Kidney (tissue), 2 donors: ENCODE results near the gene SH2D5.

- PRO-cap = no peak
- RRBS = no CpG with 5 or more reads among the region's 17 CpGs
Measured at GRCh38 chr1:20194471-20195414, 8.4 kb upstream of the PLA2G2C start.

DNA sequence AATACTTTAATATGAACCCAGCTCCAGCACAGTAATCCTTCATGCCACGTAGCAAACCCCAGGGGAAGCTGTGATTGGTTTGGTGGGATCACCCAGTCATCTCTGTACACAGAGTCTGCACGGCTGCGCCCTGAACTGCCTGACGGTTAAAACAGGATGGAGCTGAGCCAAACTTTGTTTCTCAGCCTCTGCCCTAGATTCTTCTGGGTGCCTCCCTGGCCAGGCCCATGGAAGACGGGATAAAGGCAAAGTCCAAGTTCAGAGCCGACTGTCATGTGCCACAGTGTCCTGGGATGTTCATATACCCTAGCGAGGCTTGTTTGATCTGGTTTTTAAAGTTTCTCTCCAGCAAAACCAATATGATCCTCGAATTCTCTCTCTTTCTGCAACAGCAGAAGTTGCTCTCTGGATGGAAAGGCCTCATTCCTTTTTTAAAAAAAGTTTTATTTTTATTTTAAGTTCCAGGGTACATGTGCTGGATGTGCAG, 40.0 kb upstream of the VWA5B1 start:
- PRO-cap = no peak
- RRBS = no CpG with 5 or more reads among the region's 8 CpGs

DNA sequence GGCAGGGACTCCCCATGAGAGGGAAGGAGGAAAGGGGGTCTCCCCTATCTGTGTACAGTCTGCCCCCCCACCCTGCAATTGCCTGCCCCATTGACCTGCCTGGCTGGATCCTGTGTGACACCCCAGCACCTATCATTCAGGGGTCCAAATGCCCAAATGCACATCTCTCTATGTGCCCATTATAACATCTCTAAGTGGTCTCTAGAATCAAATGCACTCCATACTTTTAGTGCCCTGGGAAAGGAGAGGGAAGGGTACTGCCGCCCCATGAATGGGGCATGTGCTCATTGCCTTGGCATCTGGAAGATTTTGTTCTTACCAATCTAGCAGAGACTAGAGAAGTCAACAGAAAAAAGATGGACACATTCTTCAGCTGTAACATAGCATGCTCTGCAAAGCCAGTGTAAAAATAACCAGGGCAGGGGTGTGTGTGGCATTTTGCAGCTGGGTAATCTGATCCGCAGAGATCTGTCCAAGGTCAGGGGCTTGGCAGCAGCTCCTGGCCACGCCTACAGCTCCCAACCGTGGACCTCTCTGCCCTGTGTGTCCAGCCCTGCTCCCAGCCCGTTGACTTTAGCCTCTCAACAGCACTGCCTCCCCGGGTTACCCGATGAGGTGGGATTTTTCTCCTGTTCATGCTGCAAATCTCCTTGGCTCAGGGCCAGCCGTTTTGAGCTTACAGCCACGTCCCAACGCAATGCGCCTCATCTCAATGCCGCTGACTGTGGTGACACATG, 67.9 kb downstream of the VWA5B1 start:
- PRO-cap = no peak
- RRBS = no CpG with 5 or more reads among the region's 12 CpGs

- PRO-cap = no peak
- RRBS = no CpG with 5 or more reads among the region's 20 CpGs
Measured at GRCh38 chr1:20483405-20484006, 2.5 kb downstream of the CAMK2N1 start.

- PRO-cap = no peak
- RRBS = no CpG with 5 or more reads among the region's 19 CpGs
Measured at GRCh38 chr1:20493810-20494932, 8.2 kb upstream of the CAMK2N1 start.

DNA sequence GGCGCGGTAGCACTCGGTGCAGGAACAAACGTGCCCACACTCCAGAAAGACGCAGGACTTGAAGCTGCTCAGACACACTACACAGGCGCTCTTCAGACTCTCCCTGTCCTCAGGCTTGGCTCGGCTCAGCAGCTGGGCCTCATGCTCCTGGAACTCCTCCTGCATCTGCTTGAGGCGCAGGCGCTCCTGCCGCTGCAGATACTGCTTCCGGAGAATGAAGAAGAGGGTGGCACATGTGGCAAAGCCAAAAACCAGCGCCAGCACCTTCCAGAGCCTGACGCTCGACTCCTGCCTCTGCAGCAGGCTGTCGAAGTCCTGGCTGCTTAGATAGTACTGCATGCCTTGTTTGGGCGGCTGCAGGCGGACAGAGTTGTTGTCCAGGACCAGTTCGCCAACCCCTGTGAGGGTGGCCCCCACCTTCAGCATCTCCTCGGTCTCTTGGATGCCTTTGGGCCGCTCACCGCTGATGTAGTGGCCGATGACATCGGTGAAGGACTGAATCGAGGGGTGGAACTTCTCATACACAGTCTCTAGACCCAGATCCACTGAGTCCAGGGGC, 7.1 kb downstream of the MUL1 start:
- PRO-cap = no peak
- RRBS = no CpG with 5 or more reads among the region's 24 CpGs

DNA sequence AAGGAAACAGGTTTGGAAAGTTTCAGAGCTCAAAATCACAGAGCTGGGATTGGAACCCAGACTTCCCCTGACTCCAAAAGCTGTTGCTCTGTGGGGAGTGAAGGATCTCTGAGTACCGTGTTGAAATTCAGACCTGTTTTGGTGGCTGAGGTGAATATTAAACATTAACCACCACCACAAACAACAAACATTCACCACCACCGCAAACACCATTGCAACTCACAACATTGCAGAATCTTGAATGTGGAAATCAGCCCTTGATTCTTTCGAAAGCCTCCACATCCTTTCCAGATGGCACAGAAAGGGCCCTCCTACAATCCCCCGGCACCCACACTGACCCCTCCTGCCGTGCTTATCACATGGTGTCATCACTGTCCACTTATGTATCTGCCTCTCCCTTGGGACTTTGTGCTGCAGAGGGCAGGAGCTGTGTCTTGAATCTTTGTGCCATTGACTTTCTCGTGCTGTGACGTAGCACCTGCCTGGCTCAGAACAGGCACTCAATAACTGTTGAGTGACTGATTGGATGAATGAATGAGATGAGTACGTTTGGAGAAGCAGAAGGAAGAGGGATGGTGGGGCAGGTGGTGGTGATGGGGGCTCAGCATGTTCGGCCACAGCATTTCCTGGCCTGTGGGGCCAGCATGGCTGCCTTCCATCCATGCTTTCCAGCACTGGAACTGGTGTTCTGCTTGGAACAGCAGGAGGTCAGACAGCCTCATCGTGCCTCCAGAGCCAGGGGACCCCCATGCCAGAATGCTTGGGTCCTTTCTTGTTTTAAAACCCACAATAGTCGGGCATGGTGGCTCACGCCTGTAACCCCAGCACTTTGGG, 1.6 kb downstream of the CDA start:
- PRO-cap = no peak
- RRBS = no CpG with 5 or more reads among the region's 12 CpGs

- PRO-cap = no peak
- RRBS = no CpG with 5 or more reads among the region's 7 CpGs
Measured at GRCh38 chr1:20634410-20635078, 1.3 kb downstream of the PINK1 start.

DNA sequence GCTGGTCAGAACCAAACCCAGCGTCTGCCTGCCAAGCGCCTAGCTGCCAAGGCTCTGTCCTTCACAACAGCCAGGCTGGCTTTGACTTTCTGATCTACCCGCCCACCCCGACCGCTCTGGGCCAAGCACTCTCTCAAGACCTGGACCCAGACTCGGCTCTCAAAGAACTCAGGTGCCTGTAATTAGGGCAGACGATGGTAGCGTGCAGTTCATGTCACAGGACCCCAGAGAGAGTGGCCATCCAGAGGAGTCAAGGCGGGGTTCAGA, 7.3 kb downstream of the SH2D5 start:
- PRO-cap = no peak
- RRBS = no CpG with 5 or more reads among the region's 9 CpGs

DNA sequence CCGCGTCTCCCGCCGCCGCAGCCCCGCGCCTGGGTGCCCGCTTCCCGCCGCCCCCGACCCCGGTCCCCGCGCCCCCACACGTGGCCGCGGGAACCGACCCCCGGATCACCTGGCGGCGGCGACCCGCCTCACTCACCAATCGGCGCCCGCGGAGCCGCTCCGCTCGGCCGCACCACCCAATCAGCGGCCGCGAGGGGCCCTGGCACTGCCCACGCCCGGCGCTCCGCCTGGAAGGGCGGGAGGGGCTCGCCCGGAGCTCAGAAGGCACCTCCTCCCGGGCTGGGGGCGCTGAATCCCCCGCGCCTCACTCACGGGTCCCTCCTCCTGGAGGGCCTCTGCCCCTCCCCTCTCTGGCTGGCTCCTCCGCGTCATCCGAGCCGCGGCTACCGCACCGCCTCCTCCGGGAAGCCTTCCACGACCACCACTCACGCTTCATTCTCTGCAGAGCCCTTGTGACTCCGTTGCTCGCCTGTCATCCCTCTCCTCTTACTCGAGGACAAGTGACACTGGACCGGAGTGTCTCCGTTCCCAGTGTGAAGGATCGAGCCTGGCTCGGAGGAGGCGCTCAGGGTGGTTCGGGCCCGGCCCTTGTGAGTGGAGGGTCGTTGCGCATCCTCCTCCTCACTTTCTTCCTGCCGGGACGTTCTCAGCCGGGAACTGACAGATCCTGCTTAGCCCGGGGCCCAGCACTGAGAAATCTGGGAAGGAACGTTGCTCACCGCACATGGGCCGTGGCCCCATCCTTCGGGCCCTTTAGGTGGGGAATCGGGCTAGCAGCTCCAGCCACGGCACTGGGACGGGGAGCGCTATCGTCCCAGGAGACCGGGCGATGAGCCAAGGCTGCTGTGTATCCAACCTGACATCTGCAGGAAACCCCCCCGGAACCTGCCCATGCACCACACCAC, at the start of gene SH2D5:
Gene SH2D5, minus strand, starts transcription at position 659 of the 905 bp plus-strand sequence.
- PRO-cap = no peak
- RRBS = 2% methylated on average over 57 of the region's 84 CpGs

- PRO-cap = no peak
- RRBS = no CpG with 5 or more reads among the region's 7 CpGs
Measured at GRCh38 chr1:20780221-20780722, 6.8 kb downstream of the HP1BP3 start.

- PRO-cap = no peak
- RRBS = no CpG with 5 or more reads among the region's 2 CpGs
Measured at GRCh38 chr1:20792138-20792590, 5.1 kb upstream of the HP1BP3 start.

DNA sequence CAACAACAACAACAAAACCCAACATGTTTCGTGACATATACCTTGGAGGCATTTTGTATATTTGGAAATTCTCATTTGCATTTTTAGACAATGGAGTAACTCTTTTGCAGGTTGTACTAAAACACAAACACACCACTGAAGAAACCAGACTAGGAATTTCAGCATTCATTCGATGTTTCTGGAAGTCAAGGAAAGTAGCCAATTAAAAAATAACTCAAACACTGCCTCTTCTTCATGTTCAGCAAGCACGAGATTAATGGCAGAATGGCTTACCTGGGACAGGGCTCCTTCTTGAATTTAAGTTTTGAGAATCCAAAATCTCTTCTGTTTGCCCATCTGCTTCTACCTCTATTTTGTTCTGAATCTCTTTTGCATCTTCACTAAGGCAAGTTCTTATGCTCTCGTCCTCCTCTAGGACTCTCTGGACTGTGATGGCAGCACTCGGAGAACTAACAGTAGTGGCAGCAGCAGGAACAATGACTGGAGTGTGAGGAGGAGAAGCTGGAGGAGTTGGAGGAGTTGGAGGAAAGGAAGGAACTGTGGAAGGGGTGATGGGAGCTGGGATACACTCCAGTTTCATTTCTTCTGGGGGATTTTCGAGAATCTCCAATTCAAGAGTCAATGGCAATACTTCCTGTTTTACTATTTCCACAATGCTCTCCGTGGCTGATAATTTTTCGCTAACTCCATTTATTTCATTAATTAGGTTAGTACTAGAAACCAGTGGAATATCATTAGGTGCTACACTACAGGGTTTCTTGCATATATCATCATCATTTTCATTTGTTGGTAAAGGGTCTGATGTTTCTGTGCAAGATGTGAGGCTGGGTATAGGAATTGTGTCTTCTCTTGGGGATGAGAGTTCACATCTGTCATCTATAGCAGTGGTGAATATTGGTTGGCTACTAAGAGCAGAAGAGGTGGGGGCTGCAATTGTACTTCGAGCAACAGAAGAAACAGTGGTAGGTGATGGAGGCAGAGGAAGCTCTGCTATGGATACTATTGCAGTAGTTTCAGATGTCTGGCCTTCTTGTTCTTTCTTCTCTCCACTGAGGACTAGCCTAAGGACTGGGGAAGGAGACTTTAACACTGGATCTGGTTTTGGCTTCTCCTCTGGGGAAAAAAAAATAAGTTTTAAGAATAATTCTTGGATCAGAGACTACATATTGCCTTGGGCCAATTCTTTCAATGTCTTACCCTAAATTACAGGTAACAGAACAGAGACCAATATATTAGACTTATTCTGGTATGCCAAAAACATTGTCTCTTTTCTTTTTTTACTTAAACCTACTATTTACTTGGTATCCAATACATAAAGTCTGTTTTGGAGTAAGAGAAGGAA, 154.6 kb upstream of the HP1BP3 start:
- PRO-cap = no peak
- RRBS = no CpG with 5 or more reads among the region's 9 CpGs

DNA sequence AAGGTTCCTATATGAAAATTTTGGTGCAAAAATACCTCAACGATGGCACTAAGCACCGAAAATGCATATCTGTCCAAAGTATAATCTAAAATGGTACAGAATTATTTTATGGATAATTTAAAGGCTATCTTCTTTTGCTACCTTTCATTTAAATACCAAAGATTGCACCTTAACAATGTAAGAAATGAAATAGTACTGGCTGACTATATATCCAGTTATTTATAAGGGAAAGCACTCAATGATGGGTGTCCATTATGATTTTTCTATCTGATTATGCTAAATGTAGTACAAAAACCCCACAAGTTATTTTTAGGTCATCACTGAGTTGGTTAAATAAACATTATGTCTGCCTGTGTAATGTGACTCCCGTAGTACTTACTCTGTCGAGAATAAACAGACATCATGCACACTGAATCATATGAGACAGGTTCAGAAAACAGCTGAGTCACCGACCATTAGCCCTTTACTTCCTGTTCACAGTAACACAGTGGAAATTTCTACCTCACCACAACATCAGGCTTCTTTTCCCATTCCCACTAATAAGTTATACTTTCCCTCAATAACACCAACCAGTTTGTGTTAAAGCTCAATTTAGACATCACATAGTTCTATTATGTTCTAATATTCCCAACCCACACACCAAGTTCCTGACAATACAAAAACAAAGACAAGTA, 154.5 kb downstream of the EIF4G3 start:
- PRO-cap = no peak
- RRBS = no CpG with 5 or more reads among the region's 5 CpGs

- PRO-cap = no peak
- RRBS = 2% methylated on average over 20 of the region's 56 CpGs
Measured at GRCh38 chr1:21175650-21176467, 838 bp downstream of the EIF4G3 start.

- PRO-cap = no peak
- RRBS = 91% methylated on average over 1 of the region's 10 CpGs
Measured at GRCh38 chr1:21237571-21238040, 52.7 kb downstream of the ECE1 start.

DNA sequence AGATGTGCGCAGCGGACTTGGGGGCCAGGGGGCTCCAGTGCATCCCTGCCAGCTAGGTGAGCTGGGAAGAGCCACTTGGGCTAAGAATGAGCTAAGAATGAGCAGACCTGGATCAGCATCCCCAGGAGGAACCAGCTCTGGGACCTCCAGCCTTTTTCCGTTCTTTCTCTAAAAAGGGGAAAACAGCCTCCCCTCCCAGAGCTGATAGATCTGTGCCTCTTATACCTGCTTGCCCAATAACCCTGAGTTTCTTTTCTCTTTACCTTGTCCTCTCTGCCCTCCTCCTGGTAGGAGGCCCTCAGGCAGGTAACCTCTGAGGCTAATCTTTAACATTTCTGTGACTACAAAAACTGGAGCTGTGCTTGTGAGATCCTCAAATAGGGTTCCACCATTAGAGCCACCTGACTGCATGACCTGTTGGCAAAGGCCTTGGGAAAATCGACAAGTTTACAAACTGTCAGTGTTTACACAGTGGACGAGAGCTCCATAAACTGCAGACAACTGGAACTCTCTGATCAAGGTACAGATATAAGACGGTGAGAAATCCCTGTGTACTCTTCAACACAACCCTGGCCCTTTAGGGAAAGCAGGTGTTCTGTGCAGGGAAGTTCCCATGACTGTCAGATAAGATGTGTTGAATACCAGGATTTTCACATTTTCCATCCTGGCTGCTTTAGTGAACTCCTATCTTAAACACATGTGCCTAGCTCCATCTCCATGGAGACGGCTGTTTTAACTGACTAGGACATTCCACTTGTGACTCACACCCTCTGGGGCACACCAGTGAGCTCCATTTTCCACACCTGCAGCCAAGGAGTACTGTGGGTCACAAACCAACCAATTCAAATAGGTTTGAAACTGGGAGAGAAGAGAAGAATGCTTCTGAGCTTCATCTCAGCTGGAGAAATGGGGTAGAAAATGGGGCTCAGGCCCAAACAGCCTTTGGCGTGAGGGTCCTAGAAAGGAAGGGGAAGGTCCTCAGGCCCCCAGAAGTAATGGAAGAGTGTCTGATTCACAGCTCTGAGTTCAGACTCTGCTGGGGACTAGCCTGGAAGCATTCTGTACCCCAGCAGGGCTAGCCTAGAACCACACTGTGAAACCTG, 38.3 kb downstream of the ECE1 start:
- PRO-cap = no peak
- RRBS = no CpG with 5 or more reads among the region's 8 CpGs

DNA sequence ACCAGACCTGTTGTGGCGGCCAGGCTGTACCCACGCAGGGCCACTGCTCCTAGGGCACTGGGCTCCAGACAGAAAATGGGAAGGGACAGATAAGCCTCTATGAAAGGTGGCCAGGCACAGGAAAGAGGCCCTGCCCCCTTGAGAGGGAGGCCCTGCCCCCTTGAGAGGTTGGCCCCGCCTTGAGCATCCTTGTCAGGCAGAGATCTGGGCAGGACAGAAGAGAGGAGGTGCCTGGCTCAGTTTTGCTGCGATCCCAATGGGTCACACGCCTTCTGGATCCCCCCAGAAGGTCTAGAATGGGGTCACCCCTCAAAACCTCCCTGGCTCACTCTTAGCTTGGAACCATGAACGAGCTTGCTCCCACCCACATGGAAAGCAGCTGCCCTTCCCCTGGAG, 17.4 kb upstream of the ECE1 start:
- PRO-cap = no peak
- RRBS = no CpG with 5 or more reads among the region's 6 CpGs

GRCh38 chr1:21320041-21320846, 30.0 kb upstream of the ECE1 start:
- PRO-cap = no peak
- RRBS = no CpG with 5 or more reads among the region's 19 CpGs

DNA sequence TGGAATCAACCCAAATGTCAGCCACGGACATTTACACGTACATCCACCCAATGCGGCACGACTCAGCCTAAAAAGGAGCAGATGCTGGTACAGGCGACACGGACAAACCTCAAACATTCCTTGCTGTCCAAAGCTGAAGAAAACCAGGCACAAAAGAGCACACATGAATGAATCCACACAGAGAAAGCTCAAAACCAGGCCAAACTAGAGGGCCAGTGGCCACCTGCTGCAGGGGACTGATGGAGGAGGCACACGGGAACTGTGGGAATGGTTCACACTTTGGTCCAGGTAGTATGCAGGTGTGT, 46.9 kb upstream of the ECE1 start:
- PRO-cap = no peak
- RRBS = no CpG with 5 or more reads among the region's 7 CpGs